Skin of body (tissue), 2 donors: ENCODE results near the genes CYP24A1, CSTF1 and TFAP2C.

- RAMPAGE, long total RNA: no peak
Measured at GRCh38 chr20:53910305-53910730, 160.1 kb downstream of the BCAS1 start.

GRCh38 chr20:53949093-53949888, 121.1 kb downstream of the BCAS1 start:
- RAMPAGE, long total RNA: no peak

DNA sequence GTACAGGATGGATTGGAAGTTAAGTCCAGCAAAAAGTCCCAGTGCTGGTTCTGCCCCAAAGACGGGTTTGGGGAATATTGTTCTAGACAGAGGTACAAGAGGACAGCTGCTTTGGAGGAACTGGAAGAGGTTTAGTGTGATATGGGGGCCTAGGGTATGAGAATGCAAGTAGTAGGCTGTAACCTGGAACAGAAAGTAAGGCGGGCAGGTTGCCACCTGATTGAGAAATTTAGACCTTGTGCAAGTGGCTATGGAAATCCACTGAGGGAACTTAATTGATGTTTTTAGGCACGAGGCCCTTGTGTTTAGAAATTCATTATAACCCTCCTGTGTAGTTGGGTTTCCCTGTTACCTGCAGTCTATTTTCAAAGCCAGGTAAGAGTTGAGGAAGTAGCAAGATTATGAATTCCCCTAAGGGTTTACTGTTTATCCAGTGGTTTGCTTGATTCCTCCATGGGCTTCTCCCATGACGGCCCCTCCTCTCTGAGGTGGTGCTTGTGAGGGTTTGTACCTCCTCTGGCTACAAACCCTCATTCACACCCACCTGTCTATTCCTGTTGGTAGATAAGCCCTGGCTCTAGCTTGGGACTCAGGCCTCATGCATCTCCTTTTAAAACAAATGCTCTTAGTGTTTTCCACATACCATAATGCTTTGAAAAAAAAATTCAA, 42.0 kb upstream of the BCAS1 start:
- RAMPAGE, long total RNA: no peak

DNA sequence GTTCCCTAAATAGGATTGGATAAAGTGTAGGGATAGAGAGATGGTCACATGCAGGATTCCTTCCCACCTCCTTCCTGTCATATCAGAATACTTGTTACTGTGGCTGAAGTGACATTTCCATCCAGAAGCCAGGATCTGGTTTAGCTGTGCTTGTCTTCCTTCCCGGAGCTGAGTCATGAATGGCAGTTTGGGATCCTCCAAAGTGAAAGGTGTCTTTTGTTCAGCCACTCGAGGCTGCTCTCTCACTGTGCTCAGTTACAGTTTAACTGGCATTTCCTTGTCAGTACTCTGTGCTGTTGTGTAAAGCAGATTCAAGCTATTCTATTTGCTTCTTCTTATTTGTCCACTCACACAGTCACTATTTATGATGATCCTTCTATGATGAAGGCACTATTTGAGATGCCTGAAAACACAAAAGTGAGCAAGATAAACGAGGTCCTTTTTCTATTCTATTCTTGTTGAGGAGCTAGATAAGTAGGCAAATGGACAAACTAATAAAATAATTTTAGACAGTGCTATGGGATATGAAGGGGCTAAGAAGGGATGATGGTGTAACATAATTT, 40.3 kb downstream of the CYP24A1 start:
- RAMPAGE, long total RNA: no peak

- RAMPAGE, long total RNA: no peak
Measured at GRCh38 chr20:54173879-54174474, at the start of gene CYP24A1. TSS of gene CYP24A1 (minus strand) at chr20:54173986.

DNA sequence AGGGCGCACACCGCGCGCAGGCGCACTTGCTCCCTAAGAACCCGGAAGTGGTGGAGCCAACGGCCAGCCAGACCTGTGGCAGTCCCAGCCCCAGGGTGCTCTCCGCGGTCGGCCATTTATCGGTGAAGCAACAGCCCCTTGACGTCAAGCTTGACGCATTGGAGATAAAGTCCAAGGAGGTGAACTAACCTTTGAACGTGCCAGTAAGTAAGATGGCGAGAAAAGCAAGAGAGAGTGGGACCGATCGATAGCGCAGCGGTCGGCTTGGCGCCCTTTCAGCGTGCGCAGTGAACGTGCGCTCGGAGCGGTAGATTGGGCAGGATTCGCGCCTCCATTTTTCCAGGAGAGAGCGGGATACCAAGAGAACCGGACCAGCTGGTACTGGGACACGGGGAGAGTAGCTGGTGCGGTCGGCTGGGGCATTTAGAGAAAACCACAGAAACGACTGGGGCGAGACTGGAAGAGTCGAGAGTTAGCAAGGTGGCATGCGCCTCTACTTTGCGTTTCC, at the start of gene CSTF1:
Gene CSTF1 (plus strand): TSS at position 310 of the 508 bp plus-strand sequence.
- RAMPAGE, long total RNA: no peak

- RAMPAGE, long total RNA: no peak
Measured at GRCh38 chr20:56403112-56404228, 8.6 kb upstream of the CASS4 start.

DNA sequence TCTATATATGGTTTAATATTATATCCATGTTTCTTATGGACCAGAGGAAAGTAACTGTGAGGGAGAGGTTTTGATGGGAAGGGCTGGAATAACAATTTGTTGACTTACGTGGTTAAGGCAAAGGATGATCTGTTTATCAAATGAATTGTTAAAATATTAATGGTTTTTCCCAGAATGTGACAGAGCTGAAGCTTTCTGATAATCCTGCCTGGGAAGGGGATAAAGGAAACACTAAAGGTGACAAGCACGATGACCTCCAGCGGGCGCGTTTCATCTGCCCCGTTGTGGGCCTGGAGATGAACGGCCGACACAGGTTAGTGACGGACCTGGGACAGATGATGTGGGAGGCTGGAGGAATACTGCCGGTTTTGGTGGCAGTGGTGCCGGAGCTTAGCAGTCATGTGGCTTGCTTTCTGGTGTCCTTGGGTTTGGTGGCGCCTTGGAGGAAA, 8.4 kb downstream of the RTF2 start:
- RAMPAGE, long total RNA: no peak

DNA sequence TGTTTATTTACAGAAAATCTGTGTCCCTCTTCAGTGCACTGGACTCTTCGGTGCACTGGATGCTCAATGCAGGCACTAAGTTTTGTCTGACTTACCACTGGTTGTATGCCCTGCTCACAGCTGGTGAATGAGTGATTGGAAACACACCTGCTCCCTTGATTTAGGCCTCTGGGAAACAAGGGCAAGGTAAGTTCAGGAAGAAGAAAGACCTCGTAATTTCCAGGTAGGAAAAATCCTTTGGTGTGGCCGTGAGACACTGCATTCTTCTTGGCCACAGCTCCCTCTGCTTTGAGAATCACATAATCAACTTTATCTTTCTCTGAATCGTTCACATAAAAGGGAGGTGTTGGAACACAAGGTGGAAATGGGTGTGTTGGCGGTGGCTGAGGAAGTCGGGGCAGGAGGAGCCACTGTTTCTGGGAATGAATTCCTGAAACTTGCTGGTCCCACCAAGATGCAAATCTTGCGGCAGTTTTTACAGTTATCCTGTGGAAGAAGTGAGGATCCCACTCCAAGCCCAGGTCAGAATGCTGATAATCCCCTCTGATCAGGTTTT, 25.9 kb downstream of the FAM209B start:
- RAMPAGE, long total RNA: no peak

DNA sequence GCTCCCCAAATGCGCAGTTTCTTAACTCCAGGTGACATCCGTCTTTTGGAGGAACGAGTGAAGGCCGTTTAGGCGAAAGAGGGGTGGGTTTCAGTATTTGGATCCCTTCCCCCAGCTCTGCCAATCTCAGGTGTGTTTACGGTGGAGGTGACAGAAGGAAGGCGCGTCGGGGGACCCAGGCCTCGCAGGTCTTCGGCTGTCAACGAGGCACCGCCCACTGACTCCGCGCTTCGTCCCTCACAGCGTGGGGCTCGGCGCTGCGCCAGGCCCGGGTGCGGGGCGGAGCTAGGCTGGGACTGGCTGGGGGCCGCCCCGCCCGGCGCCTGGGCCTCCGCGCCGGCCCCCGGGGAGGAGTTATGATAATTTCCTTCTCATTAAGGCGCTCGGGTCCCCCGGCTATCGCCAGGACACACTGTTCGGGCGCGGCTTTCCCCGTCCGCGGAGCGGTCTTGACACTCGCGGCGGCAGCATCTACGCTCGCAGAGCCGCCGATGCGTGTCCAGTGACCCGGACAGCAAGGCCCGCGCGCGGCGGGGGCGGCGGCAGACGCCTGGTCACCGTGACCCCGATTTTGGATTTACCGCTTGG, at the start of gene TFAP2C:
Gene TFAP2C (plus strand): TSS at position 405 of the 588 bp plus-strand sequence.
- RAMPAGE, long total RNA: no peak

DNA sequence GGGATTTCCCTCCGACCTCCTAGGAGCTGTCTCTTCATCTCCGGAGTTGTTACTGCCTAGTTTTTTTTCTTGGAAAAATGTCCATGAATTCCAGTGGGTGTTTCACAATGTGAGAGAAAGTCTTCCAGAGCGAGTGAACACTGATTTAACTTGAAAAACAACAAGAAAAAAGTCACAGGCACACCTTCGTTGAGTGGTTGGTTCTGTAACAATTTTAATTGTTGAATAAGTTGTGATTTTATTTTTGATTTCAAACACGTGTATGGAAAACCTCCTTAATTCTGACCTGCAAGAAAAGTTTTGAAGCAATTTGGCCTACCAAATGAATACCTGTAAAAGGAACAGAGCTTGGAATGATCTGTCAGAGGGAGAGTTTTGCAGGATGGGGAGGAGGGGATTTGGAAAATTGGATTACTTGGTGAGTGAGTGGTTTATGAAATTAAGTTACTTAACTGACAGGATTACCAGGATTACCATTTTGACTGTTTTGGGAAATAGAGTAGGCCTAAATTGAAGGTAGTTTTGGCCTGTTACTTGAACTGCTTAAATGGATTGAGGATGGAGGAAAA, 3.0 kb downstream of the TFAP2C start:
- RAMPAGE, long total RNA: no peak

GRCh38 chr20:56703181-56703783, 74.2 kb downstream of the TFAP2C start:
- RAMPAGE, long total RNA: no peak

DNA sequence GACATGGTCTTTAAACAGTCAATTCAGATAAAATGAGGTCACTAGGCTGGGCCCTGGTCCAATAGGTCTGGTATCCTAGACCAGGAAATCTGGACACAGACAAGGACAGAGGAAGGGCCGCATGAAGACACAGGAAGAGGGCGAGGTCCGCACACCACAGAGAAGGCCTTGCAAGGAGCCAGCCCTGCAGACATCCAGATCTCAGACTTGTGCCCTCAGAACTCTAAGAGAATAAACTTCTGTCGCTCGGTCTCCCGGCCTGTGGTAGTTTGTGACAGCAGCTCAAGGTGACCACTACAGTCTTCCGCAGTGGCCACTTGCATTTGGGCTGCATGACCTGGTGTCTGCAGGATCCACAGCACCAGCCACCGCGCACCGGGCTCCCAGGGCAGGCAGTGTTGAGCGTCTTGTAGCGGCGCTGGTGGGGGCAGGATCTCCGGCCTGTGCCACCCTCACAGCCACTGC, 6.1 kb upstream of the RBM38 start:
- RAMPAGE, long total RNA: no peak

GRCh38 chr20:57394676-57395000, 3.4 kb downstream of the RBM38 start:
- RAMPAGE, long total RNA: no peak

- RAMPAGE, long total RNA: no peak
Measured at GRCh38 chr20:57428477-57429312, 37.5 kb downstream of the RBM38 start.

- RAMPAGE, long total RNA: no peak
Measured at GRCh38 chr20:57440534-57441594, 49.7 kb downstream of the RBM38 start.

GRCh38 chr20:57468945-57470142, 55.6 kb downstream of the CTCFL start:
- RAMPAGE, long total RNA: no peak

GRCh38 chr20:57480612-57481434, 44.1 kb downstream of the CTCFL start:
- RAMPAGE, long total RNA: no peak

GRCh38 chr20:57531941-57532513, 7.1 kb upstream of the CTCFL start:
- RAMPAGE, long total RNA: no peak

DNA sequence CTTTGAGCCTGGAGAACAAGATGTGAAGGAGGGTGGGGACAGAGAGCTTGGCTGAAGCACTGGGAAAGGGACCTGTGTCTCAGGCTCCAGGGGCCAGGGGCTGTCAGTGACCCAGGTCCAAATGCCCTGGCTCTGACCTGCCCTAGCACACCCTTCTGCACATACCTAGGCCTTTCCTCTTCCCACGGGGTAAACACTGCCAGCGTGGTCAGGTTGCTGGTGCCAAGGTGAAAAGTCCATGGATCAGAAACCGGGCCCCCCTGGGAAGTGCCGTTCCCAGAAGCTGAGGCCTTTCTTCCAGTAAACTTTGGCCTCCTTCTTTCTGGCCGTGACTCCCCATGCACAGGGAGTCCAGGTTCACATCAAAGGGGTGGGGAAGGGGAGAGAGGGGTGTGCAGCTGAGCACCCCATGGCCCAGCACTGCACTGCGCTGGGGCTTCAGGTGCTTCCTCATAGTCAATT, 16.8 kb downstream of the PCK1 start:
- RAMPAGE, long total RNA: no peak